NCI-H460 (cell line): ENCODE measurements around the genes CUTA, ZBTB9 and LEMD2.

DNA sequence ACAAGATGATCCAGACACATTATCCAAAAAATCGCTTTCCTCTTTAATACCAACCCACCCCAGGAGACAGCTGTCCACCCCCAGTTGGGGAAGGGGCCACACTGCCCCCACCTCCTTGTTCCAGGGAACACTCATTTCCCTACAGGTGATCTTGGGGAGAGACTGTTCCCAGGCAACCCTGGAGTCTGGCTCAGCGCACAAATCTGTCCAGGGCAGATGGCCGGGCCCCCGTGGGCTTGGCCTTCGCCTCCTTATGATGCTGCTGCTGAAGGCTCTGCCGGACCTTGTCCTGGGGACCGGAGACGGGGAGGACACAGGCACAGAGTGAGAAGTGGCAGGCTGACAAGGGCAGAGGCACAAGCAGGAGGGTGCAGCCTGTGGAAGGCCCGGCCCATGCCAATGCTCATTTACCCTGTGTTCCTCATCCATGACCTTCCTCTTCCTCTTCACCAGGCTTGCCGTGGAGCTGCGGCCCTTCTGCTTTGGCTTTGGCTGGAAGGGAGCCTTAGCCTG lies 2.2 kb downstream of the B3GALT4 start:
RAMPAGE:
- cytosol, long total RNA, result no peak
- long total RNA, result no peak
- nucleus, long total RNA, result no peak

DNA sequence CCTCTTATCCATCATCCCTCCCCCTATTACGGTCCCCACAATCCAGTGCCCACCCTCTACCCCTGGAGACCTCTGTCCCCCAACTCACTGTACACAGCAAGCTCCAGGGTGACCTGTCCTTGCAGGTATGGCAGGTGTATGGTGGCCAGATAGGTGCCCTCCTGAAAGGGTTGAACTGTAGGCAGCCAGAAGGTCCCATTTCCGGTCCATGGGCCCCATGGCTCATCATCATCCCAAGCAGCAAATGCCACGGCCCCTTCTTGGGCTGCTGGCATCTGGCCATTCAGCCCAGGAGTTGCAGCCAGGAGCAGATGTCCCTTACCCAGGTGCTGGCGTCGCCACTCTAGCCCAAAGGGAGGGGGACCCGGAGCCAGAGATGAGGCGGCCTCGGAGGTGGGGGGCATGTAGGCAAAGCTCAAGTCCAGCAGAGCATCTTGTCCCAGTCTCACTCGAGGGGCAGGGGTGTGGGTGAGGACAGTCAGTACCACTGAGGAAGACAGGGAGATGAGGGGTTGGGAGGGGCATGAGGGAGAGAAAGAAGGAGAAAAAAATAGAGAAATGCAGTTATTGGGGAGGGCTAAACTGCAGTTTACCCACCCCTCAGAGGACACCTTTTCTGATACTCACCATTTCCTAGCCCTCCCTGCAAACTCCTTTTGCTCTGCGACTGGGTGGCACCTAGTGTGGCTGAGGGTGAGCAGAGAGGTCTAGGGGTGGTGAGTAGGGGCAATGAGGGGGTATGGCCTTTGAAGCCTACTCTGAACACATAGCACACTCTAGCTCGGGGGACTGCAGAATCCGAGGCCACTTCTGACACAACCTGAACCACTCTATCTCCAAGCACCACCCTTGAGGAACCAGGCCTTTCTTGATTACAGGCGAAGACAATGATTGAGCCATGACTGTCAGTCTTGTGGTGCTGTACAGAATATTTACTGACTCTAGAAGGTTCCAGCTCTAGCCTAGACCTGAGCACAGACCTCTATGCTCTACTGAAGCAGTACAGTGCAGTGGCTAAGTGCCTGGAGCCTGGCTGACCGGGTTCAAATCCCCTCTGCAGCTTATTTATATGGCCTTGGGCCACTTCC lies 6.5 kb upstream of the RGL2 start:
RAMPAGE:
- cytosol, long total RNA, result no peak
- long total RNA, result no peak
- nucleus, long total RNA, result no peak

DNA sequence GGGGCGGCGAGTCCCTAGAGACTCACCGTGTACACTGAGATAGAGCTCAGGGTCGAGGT lies 381 bp downstream of the TAPBP start:
RAMPAGE:
- cytosol, long total RNA, result no peak
- long total RNA, result no peak
- nucleus, long total RNA, result no peak

RAMPAGE:
- cytosol, long total RNA, result no peak
- long total RNA, result no peak
- nucleus, long total RNA, result no peak
These were observed 1.8 kb upstream of the ZBTB22 start for GRCh38 chr6:33319345-33319747.

RAMPAGE:
- cytosol, long total RNA, result start-site peak on the minus strand at chr6:33417887-33417942, 157 and 252 reads in 2 replicates; start-site peak on the minus strand at chr6:33418064-33418180, 202 and 454 reads in 2 replicates
- long total RNA, result start-site peak on the minus strand at chr6:33417887-33417931, 34 and 232 reads in 2 replicates; start-site peak on the minus strand at chr6:33418054-33418185, 98 and 487 reads in 2 replicates
- nucleus, long total RNA, result start-site peak on the minus strand at chr6:33417885-33417931, 129 and 68 reads in 2 replicates; start-site peak on the minus strand at chr6:33418073-33418202, 472 and 107 reads in 2 replicates
These were observed at the start of gene CUTA for GRCh38 chr6:33417788-33418566. TSS of gene CUTA (minus strand) at chr6:33418107.

RAMPAGE:
- cytosol, long total RNA, result no peak
- long total RNA, result no peak
- nucleus, long total RNA, result no peak
These were observed 5.2 kb downstream of the SYNGAP1 start for GRCh38 chr6:33424969-33425593.

GRCh38 chr6:33454028-33454915 lies at the start of gene ZBTB9:
TSS of gene ZBTB9 (plus strand) at chr6:33454576.
RAMPAGE:
- cytosol, long total RNA, result start-site peak on the plus strand at chr6:33454560-33454593, 22 and 15 reads in 2 replicates
- long total RNA, result no peak
- nucleus, long total RNA, result no peak

RAMPAGE:
- cytosol, long total RNA, result no peak
- long total RNA, result no peak
- nucleus, long total RNA, result no peak
These were observed 9.1 kb downstream of the BAK1 start for GRCh38 chr6:33570578-33571689.

GRCh38 chr6:33592469-33593083 lies 12.5 kb upstream of the BAK1 start:
RAMPAGE:
- cytosol, long total RNA, result no peak
- long total RNA, result no peak
- nucleus, long total RNA, result no peak

GRCh38 chr6:33622698-33623488 lies 1.8 kb downstream of the ITPR3 start:
RAMPAGE:
- cytosol, long total RNA, result no peak
- long total RNA, result no peak
- nucleus, long total RNA, result no peak

RAMPAGE:
- cytosol, long total RNA, result no peak
- long total RNA, result no peak
- nucleus, long total RNA, result no peak
These were observed 42.5 kb downstream of the UQCC2 start for GRCh38 chr6:33668746-33669585.

GRCh38 chr6:33730308-33731160 lies 16.2 kb downstream of the IP6K3 start:
RAMPAGE:
- cytosol, long total RNA, result no peak
- long total RNA, result no peak
- nucleus, long total RNA, result no peak

GRCh38 chr6:33734210-33734520 lies 12.5 kb downstream of the IP6K3 start:
RAMPAGE:
- cytosol, long total RNA, result no peak
- long total RNA, result no peak
- nucleus, long total RNA, result no peak

DNA sequence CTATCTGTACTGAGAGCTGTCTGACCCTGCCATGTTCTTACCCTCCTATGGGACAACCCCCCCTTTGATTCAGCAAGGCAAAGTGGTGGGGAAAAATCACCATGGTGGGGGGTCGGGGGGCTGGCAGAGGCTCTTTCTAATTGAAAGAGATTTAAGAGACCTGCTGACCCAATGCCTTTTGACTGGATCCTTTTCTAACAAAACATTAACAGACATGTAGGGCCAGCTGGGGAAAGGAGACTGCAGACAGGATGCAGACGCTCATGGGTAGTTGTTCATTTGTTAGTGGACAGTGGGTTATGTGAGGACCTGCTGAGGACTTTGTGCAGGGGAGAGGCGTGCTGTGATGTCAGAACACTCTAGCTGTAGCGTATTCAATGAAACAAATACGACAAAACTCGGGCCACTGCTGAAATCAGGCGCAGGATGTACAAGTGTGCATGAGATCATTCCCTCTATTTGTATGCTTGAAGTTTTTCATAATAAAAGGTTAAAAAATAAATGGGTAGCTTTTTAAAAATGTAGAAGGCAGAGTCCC lies 1.2 kb downstream of the IP6K3 start:
RAMPAGE:
- cytosol, long total RNA, result no peak
- long total RNA, result no peak
- nucleus, long total RNA, result no peak

DNA sequence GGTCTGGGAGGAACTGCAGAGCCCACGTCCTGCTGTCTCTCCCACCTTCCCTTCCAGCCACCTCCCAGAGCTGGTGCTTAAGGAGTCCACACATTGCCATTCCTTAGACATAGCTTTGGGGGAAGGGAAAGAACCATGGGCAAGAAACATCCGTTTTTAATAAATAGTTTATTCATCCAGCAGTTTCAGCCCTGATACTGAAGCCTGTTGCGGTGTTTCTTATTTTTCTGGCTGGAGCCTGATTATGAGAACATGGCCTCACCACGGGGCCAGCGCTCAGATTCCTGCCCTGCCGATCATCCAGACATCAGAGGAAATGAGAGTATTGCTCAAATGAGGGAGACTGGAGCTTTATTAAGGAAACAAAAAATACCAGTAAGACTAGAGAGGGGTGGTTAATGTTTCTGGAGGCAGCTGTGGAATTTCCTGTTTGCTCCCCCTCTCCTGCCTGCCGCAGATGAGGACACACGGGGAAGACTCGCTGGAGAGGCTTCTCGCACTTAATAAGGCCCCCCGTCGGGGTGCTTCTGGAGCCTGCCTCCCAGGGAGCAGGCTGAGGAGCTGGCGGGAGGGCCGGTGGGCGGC lies 17.8 kb downstream of the LEMD2 start:
RAMPAGE:
- cytosol, long total RNA, result no peak
- long total RNA, result no peak
- nucleus, long total RNA, result no peak

RAMPAGE:
- cytosol, long total RNA, result no peak
- long total RNA, result no peak
- nucleus, long total RNA, result no peak
These were observed at the start of gene LEMD2 for GRCh38 chr6:33788615-33789333. TSS of gene LEMD2 (minus strand) at chr6:33789130.

RAMPAGE:
- cytosol, long total RNA, result no peak
- long total RNA, result no peak
- nucleus, long total RNA, result no peak
These were observed 123.7 kb upstream of the MLN start for GRCh38 chr6:33927454-33927939.

DNA sequence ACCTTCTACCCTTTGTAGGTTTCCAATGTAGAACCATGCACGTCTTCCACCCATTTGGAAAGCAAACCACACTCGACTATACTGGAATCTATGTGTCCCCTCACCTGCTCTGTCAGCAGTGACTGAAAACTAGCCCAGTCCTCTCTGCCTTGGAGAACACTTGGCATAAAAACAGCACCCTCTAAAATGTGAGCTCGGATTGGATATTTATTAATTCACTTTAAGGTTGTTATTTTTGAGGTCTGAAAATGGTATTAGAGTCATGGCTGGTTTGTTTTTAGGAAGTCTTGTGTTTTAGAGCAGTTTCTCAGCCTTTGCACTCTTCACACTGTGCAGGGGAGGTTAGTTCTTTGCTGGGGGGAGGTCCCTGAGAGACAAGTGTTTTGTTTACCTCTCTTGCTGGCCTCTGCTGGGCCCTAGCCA lies 51.6 kb downstream of the GRM4 start:
RAMPAGE:
- cytosol, long total RNA, result no peak
- long total RNA, result no peak
- nucleus, long total RNA, result no peak

DNA sequence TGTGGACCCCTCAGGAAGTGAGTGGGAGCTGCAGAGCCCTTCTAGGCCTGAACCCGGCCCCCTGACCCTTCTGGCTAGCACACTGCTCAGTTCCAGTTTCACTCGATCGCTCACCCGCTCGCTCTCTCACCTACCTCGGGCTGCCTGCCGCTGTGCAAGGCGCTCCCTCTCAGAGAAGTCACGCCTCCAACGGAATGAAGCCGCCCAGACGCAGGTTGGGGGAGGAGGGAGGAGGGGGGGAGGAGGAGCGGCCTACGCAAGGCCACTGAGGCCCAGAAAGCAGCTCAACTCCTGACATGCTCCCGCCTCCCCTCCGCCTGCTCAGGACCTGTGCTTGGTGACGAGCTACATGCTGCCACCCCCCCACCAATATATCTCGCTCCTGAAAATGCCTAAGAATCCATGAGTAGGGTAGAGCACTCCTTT lies 3.3 kb downstream of the GRM4 start:
RAMPAGE:
- cytosol, long total RNA, result no peak
- long total RNA, result no peak
- nucleus, long total RNA, result no peak

DNA sequence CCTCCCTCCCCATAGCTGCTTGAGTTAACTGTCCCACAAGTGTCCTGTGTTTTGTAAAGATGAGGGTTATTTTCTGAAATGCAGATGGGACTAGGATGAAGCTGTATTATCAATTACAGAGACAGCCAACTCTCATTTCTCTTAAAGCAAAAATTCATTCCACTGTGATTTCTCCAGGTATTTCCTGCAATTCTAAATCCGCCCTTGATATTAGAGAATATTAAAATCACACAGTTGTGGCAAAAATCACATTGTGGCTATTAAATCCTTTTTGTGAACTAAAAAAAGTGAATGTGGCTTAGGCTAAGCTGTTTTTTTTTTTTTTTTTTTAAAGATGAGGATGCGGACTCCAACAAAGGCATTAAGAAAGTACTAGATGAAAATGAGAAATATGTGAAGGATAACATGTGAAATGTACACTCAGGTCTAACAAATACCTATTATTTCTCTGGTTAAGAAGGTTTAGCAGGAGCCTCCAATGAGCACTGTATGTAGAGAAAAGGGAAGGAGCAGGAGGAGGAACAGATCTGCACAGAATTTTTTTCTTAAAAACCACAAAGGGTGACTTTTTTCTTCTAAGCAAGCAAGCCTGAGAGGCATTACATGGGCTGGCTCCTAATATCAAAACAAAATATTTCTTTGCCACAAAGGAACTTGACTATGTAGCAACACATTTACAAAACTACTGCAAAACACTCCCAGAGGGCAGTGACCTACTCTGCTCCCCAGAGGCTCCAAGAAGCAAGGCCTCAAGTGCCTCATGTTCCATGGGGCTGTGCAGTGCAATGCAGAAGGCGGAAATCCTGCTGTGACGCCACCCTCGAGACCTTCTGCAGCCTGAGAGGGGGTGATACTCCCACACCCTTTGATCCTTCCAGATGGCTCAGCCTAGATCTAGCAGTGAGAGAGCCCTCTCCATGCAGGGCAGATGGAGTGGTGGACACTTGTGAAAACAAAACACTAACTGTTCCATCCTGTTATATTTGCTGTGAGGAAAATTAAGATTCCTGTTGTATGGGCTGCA lies 35.7 kb upstream of the SMIM29 start:
RAMPAGE:
- cytosol, long total RNA, result no peak
- long total RNA, result no peak
- nucleus, long total RNA, result no peak